ENCODE measurements around a stretch of chr2.

GRCh38 chr2:101839600-101840090, 142.1 kb downstream of the MAP4K4 start:
- PRO-cap, result no peak

- PRO-cap, result no peak
Observed at GRCh38 chr2:101891133-101892248, 100.3 kb upstream of the IL1R2 start.

DNA sequence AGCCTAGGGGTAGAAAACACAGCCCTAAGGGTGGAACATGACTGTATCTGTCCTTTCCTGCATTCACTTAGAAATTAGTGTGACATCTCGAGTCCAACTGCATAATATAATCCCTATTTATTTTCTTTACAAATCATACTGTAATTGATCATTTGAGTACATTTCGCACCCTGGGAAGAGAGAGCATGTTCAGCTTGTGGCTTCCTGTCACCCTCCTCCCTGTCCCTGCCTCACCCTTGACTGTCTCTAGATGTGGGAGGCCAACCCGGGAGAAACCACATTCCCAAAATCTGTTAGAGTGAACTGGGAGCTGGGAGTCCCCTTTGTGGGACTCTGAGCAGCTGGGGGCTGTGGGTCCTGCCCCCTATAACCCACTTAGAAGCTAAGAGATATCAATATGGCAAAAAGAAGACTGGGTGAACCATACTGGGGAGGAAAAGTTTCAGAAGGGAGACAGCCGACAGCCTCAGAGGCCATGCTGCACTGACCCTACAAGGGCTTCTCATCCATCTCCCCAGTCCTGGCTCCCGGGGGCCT, 28.9 kb upstream of the IL1R2 start:
- PRO-cap, result no peak

DNA sequence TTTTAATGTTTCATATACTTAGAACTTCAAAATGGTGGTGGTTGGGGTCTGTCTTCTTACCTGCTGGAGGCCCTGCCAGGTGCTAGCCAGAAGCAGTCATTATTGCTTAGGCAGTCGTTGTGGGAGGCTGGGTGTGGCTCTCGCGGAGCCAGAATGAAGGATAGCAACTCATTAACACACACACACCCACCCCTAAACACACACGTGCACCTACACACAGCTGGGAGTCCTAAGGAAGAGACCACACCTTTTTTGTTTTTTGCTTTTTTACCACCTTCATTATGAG, 4.4 kb upstream of the IL1R2 start:
- PRO-cap, result bidirectional peak, plus-strand start at position 217 of the sequence, minus-strand start at position 119 of the sequence

- PRO-cap, result bidirectional peak, plus-strand start at chr2:101999430, minus-strand start at chr2:101999182; unidirectional peak, plus-strand start at chr2:101999713
Observed at GRCh38 chr2:101998628-101999780, 7.2 kb downstream of the IL1R2 start.

- PRO-cap, result no peak
Observed at GRCh38 chr2:102046070-102046616, 54.4 kb downstream of the IL1R2 start.

DNA sequence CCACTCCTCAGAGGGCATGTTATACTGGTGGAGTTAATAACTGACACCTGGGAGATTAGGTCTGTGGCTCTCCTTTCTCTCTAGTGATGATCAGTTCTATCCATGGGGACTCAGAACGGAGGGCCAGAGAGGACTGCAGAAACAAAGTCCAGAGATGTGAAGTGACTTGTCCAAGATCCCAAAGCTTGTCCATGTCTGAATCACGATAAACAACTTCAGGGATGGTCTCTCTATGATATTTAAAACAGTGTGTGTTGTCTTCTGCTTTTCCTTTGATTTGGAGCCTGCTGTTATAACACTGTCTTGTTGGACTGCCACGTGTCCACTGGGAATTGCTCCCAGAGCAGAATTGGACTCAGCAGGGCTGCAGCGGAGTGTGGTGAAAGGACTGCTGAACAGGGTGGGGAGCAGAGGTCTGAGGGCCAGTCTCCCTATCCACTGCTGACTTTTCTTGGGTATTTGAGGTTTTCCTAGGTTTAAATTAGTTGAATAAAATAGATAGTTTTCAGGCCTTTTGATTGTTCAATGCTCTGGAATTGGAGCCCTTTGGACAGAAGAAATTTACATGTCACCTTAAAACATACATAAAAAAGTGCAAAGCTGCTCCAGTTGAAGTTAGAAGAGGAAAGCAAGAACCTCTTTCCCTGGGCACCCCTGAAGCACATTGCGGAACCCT, 68.3 kb downstream of the IL1R2 start:
- PRO-cap, result no peak

- PRO-cap, result no peak
Observed at GRCh38 chr2:102061903-102062760, 70.4 kb downstream of the IL1R2 start.

DNA sequence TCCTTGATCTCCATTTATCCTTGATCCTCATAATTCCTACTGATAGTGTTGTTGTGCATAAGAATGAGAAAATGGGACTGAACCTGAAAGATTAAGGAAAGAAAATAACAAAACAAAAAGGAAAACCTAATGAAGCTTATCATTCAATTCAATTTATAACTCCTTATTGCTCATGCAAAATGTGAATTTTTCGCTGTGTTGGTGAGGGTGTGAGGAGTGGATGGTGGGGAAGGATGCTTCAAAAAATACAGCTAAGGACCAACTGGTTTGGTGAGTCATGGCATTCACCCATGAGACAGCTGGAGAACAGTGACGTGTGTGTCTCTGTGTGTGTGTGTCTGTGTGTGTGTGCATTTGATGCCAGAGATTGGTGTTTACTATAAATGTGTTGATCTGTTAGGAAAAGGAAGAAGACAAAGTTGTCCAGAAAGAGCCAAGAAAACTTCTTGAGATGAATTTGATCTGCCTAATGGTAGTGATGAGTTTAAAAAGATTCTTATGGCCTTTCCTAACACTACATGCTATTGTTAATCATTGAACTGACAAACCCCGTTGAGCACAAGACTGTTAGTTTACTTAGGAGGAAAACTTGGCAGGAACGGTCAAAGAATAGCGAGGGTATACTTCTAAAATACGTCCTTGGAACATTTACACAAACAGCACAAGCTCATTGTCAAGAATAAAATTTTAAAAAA, 36.5 kb upstream of the IL1R1 start:
- PRO-cap, result no peak

GRCh38 chr2:102111511-102112142, 30.9 kb upstream of the IL1R1 start:
- PRO-cap, result no peak

- PRO-cap, result no peak
Observed at GRCh38 chr2:102245428-102245599, 58.5 kb downstream of the IL1RL2 start.

DNA sequence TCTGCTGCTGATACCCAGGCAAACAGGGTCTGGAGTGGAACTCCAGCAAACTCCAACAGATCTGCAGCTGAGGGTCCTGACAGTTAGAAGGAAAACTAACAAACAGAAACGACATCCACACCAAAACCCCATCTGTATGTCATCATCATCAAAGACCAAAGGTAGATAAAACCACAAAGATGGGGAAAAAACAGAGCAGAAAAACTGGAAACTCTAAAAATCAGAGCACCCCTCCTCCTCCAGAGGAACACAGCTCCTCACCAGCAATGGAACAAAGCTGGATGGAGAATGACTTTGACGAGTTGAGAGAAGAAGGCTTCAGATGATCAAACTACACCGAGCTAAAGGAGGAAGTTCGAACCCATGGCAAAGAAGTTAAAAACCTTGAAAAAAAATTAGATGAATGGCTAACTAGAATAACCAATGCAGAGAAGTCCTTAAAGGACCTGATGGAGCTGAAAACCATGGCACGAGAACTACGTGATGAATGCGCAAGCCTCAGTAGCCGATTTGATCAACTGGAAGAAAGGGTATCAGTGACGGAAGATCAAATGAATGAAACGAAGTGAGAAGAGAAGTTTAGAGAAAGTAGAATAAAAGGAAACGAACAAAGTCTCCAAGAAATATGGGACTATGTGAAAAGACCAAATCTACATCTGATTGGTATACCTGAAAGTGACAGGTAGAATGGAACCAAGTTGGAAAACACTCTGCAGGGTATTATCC, 14.0 kb downstream of the IL1RL1 start:
- PRO-cap, result no peak

GRCh38 chr2:102358447-102358975, 2.9 kb downstream of the IL18R1 start:
- PRO-cap, result unidirectional peak, minus-strand start at chr2:102358641

- PRO-cap, result no peak
Observed at GRCh38 chr2:102368165-102369051, 12.8 kb downstream of the IL18R1 start.

DNA sequence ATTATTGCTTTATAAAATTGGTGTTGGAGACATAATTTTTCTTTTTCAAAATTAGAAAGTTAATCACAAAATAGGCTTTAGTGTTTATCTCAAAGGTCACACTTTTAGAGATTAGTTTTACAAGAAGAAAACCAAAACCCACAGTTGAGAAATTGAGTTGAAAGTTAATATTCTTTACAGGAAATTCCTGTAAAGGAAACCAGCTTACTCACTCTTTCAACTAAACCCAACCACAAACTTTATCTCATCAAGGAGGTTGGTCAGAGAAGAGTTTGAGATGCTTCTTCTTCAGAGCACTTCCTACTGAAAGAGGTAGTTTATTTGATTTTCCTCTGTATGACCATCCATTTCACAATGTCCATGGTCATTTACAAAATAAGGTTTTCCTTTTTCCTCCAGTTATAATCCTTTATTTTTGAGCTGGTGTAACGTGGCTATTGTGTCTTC, 4.6 kb upstream of the IL18RAP start:
- PRO-cap, result no peak

DNA sequence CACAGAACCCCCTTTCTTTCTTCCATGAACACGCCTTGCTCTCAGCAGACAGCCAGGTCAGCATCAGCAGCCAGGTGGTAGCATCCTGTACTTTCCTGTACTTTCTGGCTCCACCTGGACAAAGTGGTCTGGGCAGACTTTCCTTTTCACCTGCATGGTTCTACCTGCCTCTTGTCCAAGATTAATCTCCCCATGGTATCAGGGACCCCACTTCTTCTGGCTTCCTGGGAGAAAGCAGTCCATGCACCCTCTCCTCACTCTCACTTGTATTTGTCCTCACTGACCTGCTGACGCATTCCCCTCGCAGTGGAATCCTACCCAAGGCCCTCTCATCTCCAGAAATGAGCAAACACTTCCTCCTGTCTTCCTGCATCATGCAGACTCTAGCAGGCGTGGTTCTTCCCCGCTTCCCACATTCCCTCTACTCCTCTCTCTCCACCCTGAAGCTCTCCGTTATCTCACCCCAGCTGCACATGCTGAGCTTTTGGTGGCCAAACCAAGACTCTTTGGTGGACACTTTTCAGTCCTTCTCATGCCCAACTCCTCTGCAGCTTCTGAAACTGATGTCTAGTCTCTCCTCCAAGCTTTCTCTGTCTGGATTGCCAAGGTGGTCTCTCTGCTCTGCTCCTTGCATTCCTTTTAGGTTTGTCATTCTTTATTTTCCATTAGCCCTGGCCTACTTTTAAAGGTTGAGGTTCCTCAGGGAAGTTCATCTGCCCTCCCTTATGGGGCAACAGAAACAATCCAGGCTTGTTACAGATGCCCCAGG, 1.1 kb upstream of the IL18RAP start:
- PRO-cap, result no peak

GRCh38 chr2:102636366-102637250, 17.3 kb downstream of the SLC9A2 start:
- PRO-cap, result bidirectional peak, plus-strand start at chr2:102636859, minus-strand start at chr2:102636750

- PRO-cap, result no peak
Observed at GRCh38 chr2:104755315-104755952, 98.5 kb upstream of the POU3F3 start.

GRCh38 chr2:104856264-104857302, 2.7 kb downstream of the POU3F3 start:
- PRO-cap, result no peak

- PRO-cap, result no peak
Observed at GRCh38 chr2:104897864-104898500, 44.1 kb downstream of the POU3F3 start.